Hepatocyte (in vitro differentiated cells and primary cell): ENCODE results near the genes SRGAP2C and GPR89A.

- RAMPAGE, long total RNA = no peak
- RRBS = no CpG with 5 or more reads among the region's 1 CpG
Measured at GRCh38 chr1:118028242-118028770, 98.8 kb downstream of the WDR3 start.

DNA sequence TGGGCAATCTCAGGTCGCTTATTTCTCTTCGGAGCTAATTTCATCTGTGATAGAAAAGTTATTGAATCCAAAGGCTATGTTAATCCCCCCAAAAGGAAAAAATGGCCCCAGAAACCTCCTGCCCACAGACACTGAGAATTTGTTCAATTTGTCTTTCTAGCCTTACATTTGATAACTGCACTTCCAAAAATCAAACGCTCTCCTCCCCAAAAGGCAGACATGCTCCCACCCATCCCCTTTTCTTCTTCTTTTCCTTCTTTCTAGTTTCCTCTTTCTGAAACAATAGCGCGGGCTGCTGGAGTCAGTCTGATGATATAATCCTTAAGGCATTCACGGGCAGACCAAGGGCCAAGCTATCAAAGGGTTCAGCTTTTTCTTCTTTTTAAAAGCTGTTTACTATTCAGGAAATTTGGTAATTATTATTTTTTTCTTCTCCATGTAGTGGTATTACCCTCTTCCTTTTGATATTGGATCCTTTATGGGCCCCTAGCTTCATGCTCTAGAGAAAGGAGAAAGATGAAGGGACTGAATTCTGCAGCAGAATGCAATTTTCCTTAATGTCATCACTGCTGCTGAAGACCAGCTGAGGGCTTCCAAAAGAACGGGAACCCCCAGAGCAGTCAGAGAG lies 20.9 kb upstream of the TBX15 start:
- RAMPAGE, long total RNA = no peak
- RRBS = no CpG with 5 or more reads among the region's 7 CpGs

DNA sequence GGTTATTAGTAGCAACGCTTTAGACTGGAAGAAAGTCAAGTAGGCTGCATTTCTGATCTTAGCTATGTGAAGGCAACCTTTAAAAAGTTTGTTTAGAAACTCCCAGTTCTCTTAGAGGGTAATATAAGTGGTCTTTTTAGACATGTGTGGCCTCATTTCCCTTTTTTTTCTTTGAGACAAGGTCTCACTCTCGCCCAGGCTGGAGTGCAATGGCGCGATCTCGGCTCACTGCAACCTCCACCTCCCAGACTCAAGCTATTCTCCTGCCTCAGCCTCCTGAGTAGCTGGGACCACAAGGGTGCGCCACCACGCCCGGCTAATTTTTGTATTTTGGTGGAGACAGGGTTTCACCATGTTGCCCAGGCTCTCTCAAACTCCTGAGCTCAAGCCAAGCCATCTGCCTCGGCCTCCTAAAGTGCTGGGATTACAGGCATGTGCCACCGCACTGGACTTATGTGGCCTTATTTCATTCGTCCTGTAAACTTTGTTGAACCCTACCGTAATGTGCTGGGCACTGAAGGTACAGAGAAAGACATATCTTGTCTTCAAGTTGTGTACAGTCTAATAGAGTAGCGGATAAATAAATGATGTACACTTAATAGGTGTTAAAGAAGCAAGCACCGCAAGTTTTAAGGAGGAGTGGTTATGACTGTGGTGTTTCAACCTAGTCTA lies 563 bp upstream of the WARS2 start:
- RAMPAGE, long total RNA = no peak
- RRBS = no CpG with 5 or more reads among the region's 14 CpGs

DNA sequence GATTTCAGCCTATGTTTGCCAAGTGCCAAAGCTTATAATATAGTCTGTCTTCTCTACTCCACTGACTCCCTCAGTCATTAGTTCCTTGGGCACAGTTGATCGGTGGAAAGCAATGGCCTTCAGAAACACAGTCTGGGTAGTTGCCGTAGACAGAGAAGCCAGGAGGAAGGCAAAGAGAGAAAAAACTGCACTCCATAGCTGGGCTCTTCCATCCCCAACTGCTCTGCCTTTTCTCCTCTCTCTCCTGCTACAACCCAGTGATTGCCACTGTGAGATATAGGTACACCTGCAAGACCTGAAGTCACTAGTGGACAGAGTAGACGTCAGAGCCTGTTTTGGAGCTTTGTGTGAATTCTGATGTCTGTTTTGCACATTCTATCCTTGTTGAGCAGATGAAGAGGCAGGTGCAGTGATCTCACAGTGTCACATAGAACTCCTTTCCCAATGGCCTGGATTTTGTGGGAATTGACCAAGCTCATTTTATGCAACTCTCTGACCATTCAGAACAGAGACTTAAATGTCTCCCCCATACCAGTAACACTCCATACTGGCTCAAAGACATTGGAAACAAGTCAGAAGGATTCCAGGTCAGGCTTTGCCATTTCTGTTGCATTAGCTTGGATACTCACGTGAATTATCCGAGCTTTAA lies 2.2 kb downstream of the HAO2 start:
- RAMPAGE, long total RNA = no peak
- RRBS = no CpG with 5 or more reads among the region's 5 CpGs

DNA sequence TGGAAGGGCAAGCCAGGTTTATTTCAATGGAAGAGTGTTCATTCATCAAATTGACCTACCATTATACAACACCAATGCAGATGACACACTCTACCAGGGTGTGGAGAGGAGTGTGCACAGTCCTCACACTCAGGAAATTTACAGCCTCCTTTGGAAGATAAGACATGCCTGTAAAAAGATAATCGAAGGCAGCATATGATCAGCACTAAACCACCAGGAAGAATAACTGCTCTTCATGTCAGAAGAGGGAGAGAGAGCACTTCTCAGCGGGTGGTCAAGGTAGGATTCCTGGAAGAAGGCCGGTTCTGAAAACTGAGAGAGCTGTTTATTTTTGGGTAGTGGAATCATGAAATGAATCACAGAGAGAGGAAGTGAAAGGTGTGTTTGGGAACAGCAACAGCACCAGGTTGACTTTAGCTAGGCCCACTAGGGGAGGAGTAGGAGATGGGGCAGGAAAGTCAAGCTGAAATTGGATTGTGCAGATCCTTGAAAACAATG lies 14.0 kb upstream of the ZNF697 start:
- RAMPAGE, long total RNA = no peak
- RRBS = no CpG with 5 or more reads among the region's 3 CpGs

DNA sequence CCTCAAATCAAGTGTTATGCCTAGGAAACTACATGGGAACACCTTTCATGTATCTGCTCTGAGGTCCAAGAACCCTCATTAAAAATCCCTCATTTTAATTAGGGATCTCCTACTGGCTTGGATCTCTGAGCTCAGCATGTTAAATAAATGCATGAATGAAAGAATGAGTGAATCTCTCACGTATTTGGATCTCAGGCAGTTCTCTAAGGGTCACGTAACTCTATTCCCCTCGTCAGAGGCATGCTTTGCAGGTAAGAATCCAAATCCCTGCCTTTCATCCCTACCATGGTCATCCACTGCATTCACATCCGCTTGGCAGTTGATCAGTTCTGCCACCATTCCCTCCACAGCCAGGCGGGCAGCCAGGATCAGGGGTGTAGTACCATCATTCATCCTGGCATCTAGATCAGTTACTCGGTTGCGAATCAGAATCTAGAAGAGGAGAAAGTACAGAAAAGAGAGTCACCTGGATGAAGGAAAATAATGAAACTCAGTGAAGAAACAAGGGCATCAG lies 21.9 kb upstream of the ADAM30 start:
- RAMPAGE, long total RNA = no peak
- RRBS = no CpG with 5 or more reads among the region's 7 CpGs

DNA sequence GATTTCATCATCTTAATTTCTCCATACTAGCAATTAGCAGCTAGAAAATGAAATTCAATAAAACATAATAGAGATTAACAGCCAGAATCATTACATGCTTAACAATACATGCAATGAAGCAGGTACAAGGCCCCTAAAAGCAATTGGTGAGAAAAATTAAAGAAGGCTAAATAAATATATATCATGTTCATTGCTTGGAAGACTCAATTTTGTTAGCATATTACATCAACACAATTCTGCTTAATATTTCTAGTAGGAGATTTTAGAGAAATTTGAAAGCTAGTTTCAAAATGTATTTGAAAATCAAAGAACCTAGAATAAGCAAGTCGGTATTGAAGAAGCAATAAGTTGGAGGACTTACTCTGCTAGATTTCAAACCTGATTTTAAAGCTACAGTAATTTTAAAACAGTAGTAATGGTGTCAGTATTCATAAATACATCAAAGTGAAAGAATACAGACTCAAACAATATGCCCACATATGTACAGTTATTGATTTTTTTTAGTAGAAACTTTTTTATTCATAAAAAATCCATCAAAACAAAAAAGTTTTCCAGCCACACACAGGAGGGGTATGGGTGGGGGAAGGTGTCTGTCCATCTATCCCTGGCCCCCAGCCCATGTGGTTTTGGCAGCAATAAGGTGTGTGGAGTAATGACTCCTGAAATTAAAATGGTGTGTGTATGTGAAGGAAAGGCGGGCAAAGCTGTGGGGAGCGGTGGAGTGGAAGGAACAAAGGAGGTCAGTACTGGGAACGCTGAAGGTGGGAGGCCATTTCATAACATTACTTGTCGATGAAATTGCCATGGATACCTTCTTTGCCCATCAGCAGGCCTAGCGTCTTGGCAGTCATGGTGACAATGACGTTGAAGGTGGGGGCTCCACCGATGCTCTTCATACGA lies 18.3 kb downstream of the NBPF8 start:
- RAMPAGE, long total RNA = no peak
- RRBS = no CpG with 5 or more reads among the region's 9 CpGs

- RAMPAGE, long total RNA = no peak
- RRBS = no CpG with 5 or more reads among the region's 2 CpGs
Measured at GRCh38 chr1:120523762-120524245, 109.0 kb downstream of the NBPF8 start.

GRCh38 chr1:120561811-120562182 lies 147.0 kb downstream of the NBPF8 start:
- RAMPAGE, long total RNA = no peak
- RRBS = no CpG with 5 or more reads among the region's 3 CpGs

DNA sequence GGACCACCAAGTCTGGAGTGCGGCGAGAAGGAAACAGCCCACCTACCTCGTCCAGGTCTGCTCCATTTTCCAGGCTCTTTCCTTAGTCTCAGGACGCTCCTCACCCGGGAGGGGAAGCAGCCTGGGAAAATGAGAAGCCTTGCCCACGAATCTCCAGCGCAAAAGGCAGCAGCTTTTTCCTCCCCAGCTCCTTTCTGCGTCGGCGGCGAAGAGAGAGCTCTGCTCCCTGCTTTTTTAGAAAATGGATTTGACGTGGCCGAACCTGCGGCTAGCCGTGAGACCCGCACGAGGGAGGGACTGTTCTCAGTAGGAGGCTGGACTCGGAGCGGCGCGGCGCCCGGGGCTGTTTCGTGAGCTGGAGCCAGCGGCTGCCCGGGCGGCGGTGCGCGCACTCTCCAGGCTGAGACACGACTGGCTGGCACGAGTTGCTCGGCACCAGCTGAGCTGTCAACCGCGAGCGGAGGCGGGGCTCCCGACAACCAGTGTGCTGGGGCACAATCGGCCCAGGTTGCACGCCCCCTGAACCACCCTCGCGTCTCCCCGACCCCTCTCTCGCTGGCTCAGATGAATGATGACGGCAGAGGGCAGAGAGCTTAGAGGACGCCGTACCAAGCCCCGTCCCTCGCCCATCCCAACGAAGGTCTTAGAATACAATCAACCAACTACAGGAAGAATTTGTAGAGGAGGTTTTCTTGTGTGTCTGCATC lies 58.6 kb upstream of the NOTCH2NLR start:
- RAMPAGE, long total RNA = no peak
- RRBS = no CpG with 5 or more reads among the region's 50 CpGs

DNA sequence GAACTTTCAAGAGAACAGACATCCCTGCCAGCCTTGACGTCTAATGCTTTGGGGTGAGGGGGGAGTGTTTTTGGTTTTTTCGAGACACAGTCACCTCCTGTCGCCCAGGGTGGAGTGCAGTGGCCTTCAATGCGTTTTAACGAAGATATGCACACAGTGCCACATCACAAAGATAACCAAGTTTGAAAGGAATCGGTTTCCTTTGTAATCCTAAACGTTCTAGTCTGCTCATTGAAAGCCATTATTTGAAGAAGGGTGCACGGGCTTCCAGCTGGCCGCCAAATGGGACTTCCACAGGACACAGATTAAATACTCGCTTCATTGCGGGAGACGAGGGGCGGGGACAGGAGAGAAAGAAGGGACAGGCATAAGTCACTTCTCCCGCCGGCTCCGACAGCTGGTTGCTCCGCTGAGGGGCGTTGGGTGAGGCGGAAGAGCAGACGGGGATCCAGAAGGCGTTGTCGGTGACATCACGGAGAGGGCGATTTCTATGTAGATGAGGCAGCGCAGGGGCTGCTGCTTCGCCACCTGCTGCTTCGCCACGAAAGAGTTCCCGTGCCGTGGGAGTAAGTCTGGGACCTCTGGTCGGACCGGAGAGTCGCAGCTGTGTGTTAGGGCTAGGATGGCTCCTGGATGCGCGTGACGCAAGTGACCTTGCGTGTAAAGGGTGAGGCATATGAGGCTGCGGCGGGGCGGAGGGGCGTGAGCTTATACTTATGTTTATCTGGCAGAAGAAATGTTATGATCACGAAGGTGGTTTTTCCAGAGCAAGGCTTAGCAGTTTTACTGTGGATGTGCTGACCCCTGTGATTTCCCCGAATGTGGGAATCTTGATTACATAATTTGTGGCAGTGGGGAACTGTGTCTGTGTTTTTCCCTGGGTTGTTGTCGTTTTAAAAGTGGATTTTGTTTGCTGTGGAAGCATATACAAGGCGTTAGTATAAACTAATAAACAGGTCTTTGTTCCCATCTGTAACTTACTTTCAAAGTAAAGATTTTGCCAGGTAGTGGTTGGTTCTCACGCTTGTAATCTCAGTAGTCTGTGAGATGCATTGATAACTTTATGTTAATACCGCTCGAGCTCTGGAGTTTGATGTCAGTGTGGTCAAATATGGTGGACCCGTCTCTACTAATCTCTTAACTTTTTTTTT lies 52.7 kb downstream of the PPIAL4A start:
- RAMPAGE, long total RNA = no peak
- RRBS = no CpG with 5 or more reads among the region's 49 CpGs

DNA sequence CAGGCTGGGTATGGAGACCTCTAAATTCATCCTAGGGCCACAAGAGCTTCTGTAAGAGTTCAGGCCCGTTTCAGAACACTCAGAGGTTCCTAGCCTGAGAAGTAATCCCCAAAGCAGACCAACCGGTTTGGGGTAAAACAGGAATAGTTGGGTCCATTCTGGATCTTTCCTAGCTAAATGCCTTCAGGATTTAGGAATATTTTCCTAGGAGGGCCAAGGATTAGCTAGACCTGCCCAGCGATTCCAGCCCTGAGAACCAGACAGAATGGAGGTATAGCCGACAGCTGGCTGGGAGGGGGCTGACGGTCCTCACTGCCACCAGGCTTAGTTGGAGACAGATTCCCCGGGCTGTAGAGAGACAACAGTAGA lies 85.8 kb downstream of the FAM72B start:
- RAMPAGE, long total RNA = no peak
- RRBS = no CpG with 5 or more reads among the region's 6 CpGs

DNA sequence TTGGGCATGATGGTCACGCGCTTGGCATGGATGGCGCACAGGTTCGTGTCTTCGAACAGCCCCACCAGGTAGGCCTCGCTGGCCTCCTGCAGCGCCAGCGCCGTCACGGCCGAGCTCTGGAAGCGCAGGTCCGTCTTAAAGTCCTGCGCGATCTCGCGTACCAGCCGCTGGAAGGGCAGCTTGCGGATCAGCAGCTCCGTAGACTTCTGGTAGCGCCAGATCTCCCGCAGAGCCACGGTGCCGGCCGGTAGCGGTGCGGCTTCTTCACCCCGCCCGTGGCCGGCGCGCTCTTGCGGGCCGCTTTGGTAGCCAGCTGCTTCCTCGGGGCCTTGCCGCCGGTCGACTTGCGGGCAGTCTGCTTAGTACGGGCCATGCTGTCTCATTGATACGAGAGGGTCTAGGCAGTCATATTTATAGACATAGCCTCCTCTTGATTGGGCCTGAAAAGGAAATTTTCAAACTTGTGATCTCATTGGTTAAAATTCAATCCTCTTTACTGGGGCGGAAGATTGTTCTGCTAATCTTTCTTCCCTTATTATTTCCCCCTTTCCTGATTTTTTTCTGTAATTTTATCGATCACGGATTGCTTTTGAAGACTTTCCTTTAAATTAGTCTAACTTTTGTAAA lies 65.8 kb downstream of the FAM72B start:
- RAMPAGE, long total RNA = no peak
- RRBS = no CpG with 5 or more reads among the region's 44 CpGs

- RAMPAGE, long total RNA = no peak
- RRBS = no CpG with 5 or more reads among the region's 81 CpGs
Measured at GRCh38 chr1:121184505-121185609, at the start of gene SRGAP2C. TSS of gene SRGAP2C (plus strand) at chr1:121184975.

DNA sequence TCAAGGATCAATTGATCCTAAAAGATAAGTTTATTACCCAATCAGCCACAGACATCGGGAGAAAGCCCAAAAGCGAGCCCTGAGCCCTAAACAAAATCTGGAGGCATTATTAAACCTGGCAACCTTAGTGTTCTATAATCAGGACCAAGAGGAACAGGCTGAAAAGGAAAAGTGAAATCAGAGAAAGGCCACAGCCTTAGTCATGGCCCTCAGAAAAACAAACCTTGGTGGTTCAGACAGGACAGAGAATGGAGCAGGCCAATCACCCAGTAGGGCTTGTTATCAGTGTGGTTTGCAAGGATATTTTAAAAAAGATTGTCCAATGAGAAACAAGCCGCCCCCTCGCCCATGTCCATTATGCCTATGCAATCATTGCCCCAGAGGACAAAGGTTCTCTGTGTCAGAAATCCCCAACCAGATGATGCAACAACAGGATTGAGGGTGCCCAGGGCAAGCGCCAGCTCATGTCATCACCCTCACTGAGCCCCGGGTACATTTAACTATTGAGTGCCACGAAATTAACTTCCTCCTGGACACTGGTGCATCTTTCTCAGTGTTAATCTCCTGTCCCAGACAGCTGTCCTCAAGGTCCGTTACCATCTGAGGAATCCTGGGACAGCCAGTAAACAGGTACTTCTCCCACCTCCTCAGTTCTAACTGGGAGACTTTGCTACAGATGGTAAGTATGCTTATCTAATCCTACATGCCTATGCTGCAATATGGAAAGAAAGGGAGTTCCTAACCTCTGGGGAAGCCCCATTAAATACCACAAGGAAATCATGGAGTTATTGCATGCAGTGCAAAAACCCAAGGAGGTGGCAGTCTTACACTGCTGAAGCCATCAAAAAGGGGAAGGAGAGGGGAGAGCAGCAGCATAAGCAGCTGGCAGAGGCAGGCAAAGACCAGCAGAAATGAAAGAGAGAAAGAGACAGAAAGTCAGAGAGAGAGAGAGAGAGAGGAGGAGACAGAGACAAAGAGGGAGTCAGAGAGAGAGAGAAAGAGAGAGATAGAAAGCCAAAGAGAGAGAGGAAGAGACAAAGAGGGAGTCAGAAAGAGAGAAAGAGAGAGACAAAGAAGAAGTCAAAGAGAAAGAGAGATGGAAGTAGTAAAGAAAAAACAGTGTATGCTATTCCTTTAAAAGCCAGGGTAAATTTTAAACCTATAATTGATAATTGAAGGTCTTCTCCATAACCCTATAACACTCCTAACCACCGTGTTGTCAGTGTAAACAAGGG lies 326.9 kb downstream of the SRGAP2C start:
- RAMPAGE, long total RNA = no peak
- RRBS = no CpG with 5 or more reads among the region's 9 CpGs

DNA sequence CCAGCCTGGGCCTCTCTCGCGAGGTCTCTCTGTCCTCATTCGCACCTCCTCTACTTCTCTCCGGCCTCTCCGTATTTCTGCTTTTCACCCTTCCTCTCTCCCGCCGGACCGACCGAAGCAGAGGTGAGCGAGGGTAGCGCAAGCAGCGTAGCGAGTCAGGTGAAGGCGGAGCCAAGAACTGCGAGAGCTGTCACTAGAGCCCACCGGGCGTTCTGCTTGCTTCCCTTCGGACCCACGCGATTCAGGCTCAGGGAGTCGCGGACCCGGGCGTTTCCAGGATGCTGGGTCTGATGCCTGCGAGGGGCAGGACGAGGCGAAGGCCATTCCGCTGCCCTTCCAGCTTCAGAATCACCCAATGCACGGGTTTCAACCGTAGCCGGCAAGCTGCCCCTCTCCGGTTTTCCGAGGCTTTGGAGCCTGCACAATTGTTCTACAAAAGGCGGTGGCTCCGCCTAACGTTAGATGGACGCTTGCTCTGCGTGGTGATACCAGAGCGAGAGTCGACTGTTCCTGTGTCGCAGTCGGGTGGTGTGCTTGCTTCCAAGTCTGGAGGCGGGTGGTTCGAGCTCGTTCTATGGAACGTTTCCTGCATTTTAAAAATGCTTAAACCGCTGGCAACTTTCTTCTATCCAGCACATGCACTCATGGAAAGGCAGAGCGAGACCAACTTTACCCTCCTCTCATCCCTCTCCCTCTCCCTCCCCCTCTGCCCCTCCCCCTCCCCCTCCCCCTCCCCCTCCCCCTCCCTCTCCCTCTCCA lies 244.2 kb downstream of the H3-7 start:
- RAMPAGE, long total RNA = no peak
- RRBS = 6% methylated on average over 16 of the region's 48 CpGs

GRCh38 chr1:144546133-144547221 lies 46.2 kb upstream of the PPIAL4F start:
- RAMPAGE, long total RNA = no peak
- RRBS = no CpG with 5 or more reads among the region's 40 CpGs

DNA sequence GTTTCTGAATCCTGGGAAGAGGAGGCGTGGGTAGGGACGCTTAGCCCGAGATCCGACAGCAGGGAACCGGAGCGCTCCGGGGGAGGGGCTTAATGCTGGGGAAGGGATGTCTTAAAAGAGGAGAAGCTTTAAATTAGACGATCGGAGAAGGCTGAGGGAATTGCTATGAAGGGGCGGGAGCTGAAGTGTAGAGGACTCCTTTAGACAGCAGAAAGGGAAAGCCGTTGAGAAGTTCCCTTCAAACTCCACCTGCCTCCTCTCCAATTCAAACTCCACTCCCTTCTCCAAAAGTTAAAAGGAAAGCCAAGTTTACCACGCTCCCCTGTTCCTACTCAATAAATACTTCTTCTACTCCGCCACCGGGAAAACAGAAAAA lies 542 bp downstream of the FAM72D start:
- RAMPAGE, long total RNA = no peak
- RRBS = no CpG with 5 or more reads among the region's 14 CpGs

DNA sequence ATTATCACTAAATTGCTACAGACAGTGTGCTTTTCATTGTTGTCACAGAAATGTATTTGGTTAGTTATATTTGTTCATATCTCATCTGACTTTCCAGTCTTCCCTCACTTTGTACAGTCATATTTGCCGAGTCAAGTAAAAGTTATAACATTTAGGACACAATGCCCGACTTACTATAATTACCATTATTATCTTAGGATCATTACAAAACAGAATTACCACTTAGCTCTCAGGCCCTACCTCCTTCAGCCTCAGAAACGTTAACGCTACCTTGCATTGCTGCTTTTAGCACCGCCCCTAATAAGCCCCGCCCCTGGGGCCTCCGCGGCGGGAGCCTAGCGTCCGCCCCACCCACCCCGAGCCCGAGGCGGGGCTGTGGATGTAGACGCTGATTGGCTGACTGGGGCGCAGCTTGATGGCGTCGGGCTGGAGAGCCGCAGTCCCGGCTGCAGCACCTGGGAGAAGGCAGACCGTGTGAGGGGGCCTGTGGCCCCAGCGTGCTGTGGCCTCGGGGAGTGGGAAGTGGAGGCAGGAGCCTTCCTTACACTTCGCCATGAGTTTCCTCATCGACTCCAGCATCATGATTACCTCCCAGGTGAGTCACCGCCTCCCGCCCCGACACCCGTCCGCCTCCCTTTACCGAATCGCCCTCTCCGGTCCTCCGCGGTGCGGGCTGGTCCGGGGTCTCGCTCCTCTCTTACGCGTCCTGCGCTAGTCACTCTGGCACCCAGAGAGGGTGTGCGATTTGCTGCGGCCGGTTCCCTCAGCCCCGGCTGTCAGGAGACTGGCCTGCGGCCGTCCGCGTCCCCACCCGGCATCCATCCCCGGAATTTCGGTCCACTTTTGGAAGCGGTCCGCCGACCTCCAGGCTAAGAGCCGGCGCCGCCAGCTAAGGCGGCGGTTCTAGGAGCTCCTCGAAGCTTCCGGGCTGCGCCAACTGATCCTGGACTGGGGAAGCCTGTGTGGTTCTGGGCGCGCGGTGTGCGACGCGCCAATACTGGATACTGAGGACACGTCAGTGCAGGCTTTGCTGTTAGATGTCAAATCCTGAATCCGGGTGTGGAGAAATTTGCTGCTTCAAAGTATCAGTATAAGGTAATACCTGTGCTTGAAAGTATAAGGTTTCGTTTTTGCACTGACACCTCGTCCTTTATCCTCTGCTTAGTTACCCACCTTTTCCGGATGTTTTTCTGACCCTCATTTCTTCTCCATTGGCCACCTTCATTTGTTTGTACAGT lies at the start of gene GPR89A:
TSS of gene GPR89A (plus strand) at position 408 of the 1,238 bp plus-strand sequence.
- RAMPAGE, long total RNA = start-site peak on the plus strand centred at position 436 of the sequence, 67 bp wide, 25 and 25 reads in 2 replicates
- RRBS = no CpG with 5 or more reads among the region's 74 CpGs

GRCh38 chr1:145843948-145844666 lies 1.3 kb upstream of the NUDT17 start:
- RAMPAGE, long total RNA = no peak
- RRBS = no CpG with 5 or more reads among the region's 1 CpG